Parietal lobe (tissue), 2 donors: Measurements from ENCODE around the gene SLC16A3.

DNA sequence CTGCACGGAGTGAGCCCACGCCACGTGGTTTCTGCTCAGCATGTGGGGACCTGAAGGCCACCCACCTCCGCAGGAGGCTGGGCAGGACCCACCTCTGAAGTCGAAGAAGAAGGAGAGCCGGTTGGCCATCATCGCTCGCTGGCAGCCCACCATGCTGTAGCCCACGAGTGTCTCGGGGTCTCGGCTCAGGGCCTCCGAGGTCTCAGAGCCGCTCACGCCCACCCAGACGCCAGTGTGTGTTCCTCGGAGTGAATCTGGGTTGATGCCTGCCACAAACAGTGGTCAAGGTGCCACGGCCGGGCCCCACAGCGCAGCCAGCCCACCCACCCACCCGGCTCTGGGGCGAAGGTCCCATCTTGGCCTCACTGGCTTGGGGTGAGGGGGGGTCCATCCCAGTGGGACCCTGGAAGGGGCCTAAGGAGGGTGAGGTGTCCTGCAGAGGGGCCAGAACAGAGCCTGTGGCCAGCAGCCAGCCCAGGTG lies 4.5 kb downstream of the FASN start:
- RAMPAGE, long total RNA = no peak

- RAMPAGE, long total RNA = no peak
Measured at GRCh38 chr17:82127691-82128271, 29.7 kb upstream of the FASN start.

GRCh38 chr17:82225160-82225727 lies 3.6 kb upstream of the SLC16A3 start:
- RAMPAGE, long total RNA = no peak

DNA sequence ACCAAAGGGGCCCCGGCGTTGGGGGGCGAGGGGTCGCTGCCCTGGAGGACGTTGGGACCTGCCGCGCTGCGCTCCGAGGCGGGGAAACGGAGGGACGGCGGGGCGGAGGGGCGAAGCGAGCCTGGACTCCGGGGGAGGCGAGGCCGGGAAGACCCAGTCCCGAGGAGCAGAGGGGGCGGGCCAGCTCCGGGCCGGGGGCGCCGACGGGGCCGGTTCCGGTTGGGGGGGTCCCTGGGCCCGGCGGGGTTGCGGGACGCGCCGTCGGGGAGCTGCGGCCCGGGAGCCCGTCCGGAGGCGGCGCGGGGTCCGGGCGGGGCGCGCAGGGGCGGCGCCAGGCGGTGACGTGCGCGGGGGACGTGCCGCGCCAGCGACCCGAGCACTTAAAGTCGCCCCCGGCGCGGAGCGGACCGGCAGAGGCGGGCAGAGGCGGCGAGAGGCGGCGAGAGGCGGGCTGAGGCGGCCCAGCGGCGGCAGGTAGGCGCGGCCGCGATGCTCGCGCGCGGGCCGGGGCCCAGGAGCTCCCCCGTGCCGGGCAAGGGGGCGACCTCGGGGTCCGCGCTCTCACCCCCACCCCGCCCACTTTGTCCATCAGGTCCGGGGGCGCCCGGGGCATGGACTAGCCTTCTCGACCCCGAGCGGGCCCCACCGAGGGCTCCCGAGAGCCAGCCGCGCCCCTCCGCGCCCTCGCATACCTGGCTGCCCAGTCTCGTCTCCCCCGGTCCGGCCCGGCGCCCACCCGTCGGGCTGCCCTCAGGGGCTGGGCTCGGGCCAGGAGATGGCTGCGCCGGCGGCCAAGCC lies at the start of gene SLC16A3:
TSS of gene SLC16A3 (plus strand) at position 410 of the 798 bp plus-strand sequence.
- RAMPAGE, long total RNA = no peak

GRCh38 chr17:82235458-82236281 lies 6.8 kb downstream of the SLC16A3 start:
- RAMPAGE, long total RNA = no peak

GRCh38 chr17:82236282-82236760 lies 7.5 kb downstream of the SLC16A3 start:
- RAMPAGE, long total RNA = no peak

DNA sequence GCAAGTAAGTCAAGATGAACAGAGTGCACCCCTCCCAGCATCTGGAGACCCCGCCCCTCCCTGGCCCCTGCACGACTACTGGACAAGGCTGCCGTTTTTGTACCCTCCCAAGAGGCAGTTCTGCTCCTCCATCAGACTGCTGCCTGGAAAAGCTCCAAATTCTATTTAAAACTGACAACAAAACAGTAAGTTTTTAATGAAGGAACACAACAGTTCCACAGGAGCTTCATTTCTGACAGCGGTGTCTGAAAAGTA lies 21.7 kb downstream of the SLC16A3 start:
- RAMPAGE, long total RNA = no peak

DNA sequence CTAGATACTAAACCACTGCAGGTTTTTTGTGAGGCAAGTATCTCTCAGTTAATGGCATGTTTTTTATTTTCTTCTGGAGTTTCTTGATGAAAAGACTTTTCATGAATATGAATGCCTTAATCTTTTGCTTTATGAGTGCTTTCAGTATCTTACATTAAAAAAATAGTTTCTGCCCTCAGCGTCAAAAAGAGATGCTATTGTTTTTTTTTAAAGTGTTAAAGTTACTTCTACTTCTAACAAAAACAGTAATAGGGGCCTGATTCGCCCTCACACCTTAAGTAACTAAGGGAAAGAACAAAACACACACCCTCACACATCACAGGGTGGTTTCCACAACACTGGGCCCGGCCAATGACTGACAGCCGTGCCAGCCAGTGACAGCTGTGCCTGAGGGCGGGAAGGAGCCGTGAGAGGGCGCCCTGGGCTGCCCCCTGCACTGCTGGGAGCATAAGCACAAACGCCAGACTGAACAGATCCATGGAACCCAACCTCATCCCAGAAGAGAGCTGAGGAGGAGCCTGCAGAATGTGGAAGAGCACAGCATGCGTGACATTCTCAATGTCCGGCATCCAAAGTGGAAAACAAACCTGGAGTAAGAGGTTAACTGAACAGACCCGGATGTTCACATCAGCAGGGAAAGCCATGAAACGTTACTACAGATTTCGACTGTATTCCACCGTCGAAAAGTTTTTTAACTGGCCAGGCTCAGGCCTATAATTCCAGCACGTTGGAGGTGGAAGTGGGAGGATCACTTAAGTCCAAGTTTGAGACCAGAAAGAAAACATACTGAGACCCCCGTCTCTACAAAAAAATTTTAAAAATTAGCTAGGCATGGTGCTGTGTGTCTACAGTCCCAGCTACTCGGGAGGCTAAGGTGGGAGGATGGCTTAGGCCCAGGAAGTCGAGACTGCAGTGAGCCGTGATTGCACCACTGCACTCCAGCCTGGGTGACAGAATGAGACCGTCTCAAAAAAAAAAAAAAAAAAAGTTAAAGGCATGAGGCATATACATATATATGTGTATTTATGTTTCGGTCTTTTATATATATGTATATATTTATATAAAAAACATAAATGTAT lies 15.9 kb downstream of the CSNK1D start:
- RAMPAGE, long total RNA = no peak

GRCh38 chr17:82298818-82299389 lies 18.5 kb downstream of the CD7 start:
- RAMPAGE, long total RNA = no peak

DNA sequence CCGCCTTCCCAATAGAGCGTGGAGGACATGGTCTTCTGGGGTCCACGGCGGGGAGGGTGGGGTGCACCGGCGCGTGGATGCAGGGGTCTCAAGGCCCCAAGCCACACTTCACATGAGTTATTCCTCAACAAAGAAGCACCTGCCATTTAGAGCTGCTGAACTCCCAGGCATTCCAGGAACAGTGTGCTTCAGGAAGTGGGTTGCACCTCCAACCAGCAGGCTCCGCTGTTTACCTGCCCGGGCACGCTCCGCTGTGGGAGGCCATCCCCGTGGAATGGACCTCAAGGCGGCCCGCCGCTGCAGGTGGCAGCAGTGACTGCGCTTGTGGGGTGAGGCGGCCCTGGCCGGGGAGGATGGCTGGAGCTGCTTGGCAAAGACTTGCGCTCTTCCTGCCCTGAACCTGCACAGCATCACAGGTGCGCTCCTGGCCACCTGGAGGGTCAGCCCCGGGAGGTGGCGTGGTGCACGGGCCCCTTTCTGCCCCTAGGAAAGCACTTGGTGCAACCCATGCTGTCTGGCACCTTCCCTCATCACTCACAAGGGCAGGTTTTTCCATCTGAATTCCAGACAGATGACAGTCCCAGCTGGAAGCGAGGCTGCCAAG lies 13.1 kb downstream of the UTS2R start:
- RAMPAGE, long total RNA = no peak

- RAMPAGE, long total RNA = no peak
Measured at GRCh38 chr17:82478743-82478990, 20.1 kb downstream of the NARF start.

- RAMPAGE, long total RNA = no peak
Measured at GRCh38 chr17:82480391-82480743, 21.8 kb downstream of the NARF start.

- RAMPAGE, long total RNA = no peak
Measured at GRCh38 chr17:82687296-82687976, 11.1 kb downstream of the RAB40B start.

GRCh38 chr17:82702942-82703179 lies 4.4 kb upstream of the RAB40B start:
- RAMPAGE, long total RNA = no peak

DNA sequence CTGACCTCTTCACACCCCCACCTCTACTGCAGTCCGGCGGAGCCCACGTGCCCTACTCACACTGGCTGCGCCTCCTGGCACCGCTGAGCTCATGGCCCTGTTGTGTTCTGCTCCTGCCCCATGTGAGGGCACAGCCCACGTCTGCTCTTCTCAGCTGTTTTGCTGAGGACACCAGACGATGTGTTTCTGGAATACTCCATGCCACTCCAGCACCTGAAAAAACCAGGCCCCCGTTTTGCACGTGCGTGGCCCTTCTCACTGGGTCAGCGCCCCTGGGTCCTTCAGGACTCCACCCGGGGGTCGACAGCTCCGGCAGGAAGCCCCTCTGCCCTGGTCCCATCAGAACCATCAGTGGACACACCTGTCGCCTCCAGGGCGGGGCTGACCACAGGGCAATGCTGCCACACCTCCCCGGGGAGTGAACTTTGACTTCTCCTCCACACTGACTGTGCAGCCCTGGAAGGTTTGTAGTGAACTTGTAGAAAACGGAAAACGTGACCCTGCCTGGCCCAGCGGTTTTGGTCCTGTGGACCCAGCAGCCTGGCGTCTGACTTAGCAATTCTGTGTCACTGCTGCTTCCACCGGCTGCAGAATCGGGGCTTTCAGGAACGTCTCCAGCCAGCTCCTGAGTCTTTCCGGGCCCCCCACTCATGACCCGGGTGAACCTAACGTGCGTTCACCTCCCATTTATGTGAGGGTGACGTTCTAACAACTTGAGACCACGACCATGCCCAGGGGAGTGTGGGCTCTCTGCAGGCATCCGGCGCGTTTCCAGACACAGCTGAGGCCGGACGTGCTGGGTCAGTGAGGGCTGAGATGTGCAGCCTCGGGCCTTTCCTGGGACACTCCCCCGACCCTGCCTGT lies 5.8 kb upstream of the RAB40B start:
- RAMPAGE, long total RNA = no peak

GRCh38 chr17:82751038-82751300 lies 896 bp upstream of the TBCD start:
- RAMPAGE, long total RNA = no peak

DNA sequence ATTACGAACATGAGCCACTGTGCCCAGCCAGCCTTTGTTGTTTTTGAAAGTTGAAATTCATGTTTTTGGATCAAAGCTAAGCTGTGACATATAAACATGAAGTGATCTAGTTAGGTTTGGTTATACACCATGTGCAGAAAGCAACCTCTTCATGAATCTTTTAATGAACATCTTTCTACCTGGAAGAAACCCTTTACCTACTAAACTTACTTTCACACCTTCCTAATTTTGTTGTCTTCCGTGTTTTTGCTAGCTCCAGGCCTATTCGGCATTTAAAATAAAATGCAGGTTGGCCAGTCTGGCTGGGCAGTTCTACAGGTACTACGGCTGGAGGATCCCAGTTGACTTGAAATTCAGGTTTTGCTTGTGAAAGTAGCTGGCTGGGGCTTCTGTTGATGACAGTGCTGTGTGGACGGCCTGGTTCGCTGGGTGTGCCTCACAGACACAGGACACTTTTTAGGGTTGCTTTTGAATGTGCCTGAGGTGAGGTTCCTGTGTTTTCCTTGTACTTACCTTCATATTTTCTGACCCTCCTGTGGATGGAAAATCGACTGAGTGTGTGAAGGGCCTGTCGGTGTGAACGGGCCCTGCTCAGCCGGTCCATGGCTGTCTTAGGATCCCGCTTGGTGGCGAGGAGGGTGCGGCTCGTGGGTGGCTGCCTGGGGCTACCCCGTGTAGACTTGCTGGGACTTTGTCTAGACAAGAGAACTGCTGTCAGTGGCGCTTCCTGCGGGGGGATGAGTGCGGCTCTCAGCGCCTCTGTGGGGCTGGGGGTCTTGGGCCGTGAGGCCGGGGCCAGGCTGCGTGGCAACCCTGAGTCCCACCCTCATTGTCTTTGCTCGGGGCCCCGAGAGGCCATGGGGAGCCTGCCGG lies 18.6 kb upstream of the ZNF750 start:
- RAMPAGE, long total RNA = no peak

- RAMPAGE, long total RNA = no peak
Measured at GRCh38 chr17:82883742-82884265, 44.0 kb upstream of the ZNF750 start.

DNA sequence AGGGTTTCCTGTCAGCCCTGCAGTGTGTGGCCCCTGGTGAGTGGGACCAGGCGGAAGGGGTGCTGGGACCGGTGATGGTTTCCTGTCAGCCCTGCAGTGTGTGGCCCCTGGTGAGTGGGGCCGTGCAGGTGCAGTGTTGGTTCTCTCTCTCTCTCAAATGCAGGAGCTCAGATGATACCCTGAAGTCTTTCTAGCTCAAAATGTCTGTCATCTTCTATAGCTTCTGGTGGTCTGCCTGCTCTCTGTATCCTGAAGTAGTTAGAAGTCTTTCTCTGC lies 45.3 kb upstream of the ZNF750 start:
- RAMPAGE, long total RNA = no peak

- RAMPAGE, long total RNA = no peak
Measured at GRCh38 chr17:83064496-83065239, 13.1 kb upstream of the B3GNTL1 start.